Gastroesophageal sphincter (tissue), 4 donors: Measurements from ENCODE around the genes FFAR3, GAPDHS and KMT2B.

DNA sequence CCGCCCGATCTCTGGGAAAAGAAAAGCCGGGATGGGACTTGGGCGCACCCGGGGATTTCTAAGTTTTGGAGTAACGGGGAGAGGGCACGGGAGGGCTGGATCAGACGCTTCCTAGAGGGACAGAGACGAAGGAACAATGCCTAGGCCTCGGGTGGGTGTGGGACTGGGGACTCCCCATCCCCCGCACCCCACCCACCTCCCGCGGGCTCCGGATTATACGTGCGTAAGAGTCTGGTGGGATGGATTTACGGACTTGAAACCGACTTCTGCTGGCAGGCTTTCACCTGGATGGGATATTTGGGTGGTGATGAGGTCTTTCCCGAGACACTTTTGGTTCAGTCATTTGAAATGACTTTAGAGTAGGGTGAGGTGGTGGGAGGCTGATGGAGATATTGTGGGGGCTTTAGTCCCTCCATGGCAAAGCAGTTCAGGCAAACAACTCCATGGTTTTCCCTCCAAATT, 653 bp downstream of the LSR start:
- PRO-cap: unidirectional peak, minus-strand start at position 138 of the sequence
- RAMPAGE, long total RNA, 4 experiments: no peak in any of the 4 experiments

DNA sequence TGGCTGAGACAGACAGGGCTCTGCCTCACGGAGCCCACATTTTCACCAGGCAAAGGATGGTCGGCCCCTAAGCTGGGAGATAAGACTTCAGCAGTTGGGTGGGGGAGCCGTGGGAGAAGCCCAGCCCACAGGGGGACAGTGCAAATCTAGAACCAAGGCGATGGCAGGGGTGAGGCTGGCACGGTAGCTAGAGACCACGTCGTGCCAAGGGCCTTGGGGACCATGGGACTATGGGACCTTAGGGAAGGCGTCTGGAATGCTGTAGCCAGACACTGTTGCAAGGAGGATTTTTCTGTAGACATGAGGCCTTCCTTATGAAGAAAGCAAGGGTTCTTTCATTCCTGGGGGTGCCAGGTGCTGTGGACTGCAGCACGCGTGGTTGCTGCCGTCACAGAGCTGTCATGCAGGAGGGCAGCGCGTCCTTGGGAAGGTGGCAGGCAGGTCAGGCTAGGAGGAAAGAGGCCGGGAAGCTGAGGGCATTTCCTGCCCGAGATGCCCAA, 8.4 kb downstream of the LSR start:
- PRO-cap: no peak
- RAMPAGE, long total RNA, 4 experiments: no peak in any of the 4 experiments

- PRO-cap: no peak
- RAMPAGE, long total RNA, 4 experiments: no peak in any of the 4 experiments
Observed at GRCh38 chr19:35268160-35268232, 766 bp upstream of the USF2 start.

- PRO-cap: bidirectional peak, plus-strand start at chr19:35268606, minus-strand start at chr19:35268126
- RAMPAGE, long total RNA, 4 experiments: no peak in any of the 4 experiments
Observed at GRCh38 chr19:35268318-35268771, 417 bp upstream of the USF2 start.

GRCh38 chr19:35293401-35293686, 1.4 kb downstream of the MAG start:
- PRO-cap: no peak
- RAMPAGE, long total RNA, 4 experiments: no peak in any of the 4 experiments

GRCh38 chr19:35307737-35308426, 15.9 kb downstream of the MAG start:
- PRO-cap: no peak
- RAMPAGE, long total RNA, 4 experiments: no peak in any of the 4 experiments

GRCh38 chr19:35358297-35358538, at the start of gene FFAR3:
FFAR3 (plus strand) TSS chr19:35358460.
- PRO-cap: no peak
- RAMPAGE, long total RNA, 4 experiments: no peak in any of the 4 experiments

DNA sequence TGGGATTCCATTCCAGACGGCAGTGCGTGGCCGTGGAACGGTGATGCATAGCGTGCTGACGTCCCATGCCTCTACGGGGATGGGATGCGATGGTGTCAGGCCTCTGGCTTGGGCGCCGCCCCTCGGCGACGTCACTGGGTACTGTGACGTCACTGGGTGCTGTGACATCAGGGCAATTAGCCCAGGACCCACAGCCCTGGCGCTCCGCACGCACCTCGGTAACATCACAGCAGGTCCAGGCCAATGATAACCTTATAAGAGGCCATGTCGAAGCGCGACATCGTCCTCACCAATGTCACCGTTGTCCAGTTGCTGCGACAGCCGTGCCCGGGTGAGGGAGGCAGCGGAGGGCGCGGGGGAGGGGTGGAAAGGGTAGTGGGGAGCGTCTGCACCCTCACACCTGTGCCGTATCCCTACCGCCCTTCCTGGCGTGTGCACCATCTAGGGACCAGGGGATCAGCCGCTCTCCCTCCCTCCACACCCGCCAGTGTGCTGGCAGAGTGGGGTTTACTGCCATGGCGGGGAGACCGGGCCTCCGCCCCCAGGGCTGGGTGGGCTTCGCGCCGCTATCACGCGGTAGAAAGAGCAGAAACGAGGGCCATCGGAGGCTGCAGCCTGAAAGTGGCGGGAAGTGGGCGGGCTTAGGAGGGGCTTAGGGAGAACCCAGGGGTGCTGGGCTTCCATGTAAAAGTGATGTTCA, at the start of gene GAPDHS:
Gene GAPDHS (plus strand): TSS at position 193 of the 700 bp plus-strand sequence.
- PRO-cap: no peak
- RAMPAGE, long total RNA, 4 experiments: no peak in any of the 4 experiments

GRCh38 chr19:35550041-35550951, 4.9 kb downstream of the TMEM147 start:
- PRO-cap: no peak
- RAMPAGE, long total RNA, 4 experiments: no peak in any of the 4 experiments

DNA sequence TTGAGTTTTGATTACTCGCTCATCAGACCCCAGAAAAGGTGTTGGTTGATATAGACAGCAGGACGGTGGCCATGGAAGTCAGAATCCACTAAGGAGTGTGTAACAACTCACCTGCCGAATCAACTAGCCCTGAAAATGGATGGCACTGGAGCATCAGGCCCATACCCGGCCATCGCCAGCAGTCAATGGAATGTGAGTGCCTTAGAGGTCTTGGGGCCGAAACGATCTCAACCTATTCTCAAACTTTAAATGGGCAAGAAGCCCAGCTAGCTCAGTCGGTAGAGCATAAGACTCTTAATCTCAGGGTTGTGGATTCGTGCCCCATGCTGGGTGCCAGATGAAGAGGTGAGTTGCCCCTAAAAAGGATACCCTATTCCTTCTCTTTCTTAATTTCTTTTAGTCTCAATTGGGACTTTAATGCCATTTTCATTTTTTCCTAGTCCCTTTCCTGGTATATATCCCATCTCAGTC, 10.3 kb upstream of the PMIS2 start:
- PRO-cap: no peak
- RAMPAGE, long total RNA, 4 experiments: no peak in any of the 4 experiments

DNA sequence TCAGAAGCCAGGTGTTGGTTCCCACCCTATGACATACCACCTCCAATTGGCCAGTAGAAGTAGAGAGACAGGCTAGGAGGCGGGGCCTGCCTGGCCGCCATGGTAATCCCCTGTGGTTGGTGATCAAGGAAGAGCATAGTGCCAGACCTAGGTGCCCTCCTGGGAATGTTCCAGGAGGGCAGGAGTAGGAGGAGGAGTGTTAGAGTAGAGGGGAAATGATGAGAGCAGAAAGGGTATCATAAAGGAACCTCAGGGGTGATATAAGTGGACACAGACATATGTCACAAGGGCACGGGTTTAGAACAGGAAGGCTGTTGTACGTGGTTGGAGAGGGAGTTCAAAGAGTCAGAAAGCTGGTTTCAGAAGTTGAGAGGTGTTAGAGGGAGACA, 10.6 kb downstream of the PMIS2 start:
- PRO-cap: no peak
- RAMPAGE, long total RNA, 4 experiments: no peak in any of the 4 experiments

GRCh38 chr19:35717377-35718166, at the start of gene KMT2B:
KMT2B (plus strand) TSS chr19:35718003.
- PRO-cap: bidirectional peak, plus-strand start at chr19:35717663, minus-strand start at chr19:35717467; bidirectional peak, plus-strand start at chr19:35718008, minus-strand start at chr19:35717854
- RAMPAGE, long total RNA, 4 experiments: no peak in any of the 4 experiments

- PRO-cap: no peak
- RAMPAGE, long total RNA, 4 experiments: no peak in any of the 4 experiments
Observed at GRCh38 chr19:35720514-35720919, 2.7 kb downstream of the KMT2B start.

GRCh38 chr19:35756162-35756615, 640 bp downstream of the HSPB6 start:
- PRO-cap: bidirectional peak, plus-strand start at chr19:35756535, minus-strand start at chr19:35756412
- RAMPAGE, long total RNA, 4 experiments: no peak in any of the 4 experiments

- PRO-cap: no peak
- RAMPAGE, long total RNA, 4 experiments: no peak in any of the 4 experiments
Observed at GRCh38 chr19:35758404-35758845, 449 bp downstream of the PROSER3 start.

GRCh38 chr19:35787049-35787634, 11.8 kb downstream of the ARHGAP33 start:
- PRO-cap: no peak
- RAMPAGE, long total RNA, 4 experiments: no peak in any of the 4 experiments

DNA sequence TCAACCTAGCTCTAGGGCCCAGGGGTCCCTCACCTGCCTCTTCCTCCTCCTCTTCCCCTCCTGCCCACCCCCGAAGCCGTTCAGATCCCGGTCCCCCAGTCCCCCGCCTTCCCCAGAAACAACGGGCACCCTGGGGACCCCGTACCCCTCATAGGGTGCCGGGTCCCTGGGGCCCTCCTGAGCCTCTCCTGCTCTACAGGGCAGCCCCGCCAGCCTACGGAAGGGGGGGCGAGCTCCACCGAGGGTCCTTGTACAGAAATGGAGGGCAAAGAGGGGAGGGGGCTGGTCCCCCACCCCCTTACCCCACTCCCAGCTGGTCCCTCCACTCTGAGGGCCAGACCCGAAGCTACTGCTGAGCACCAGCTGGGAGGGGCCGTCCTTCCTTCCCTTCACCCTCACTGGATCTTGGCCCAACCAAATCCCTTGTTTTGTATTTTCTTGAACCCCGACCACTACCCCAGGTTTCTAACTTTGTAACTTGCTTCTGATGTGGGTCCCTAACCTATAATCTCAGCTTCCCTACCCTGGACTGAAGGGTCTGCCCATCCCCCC, 12.8 kb downstream of the ARHGAP33 start:
- PRO-cap: no peak
- RAMPAGE, long total RNA, 4 experiments: no peak in any of the 4 experiments

- PRO-cap: no peak
- RAMPAGE, long total RNA, 4 experiments: no peak in any of the 4 experiments
Observed at GRCh38 chr19:35861016-35861636, 4.4 kb downstream of the KIRREL2 start.

DNA sequence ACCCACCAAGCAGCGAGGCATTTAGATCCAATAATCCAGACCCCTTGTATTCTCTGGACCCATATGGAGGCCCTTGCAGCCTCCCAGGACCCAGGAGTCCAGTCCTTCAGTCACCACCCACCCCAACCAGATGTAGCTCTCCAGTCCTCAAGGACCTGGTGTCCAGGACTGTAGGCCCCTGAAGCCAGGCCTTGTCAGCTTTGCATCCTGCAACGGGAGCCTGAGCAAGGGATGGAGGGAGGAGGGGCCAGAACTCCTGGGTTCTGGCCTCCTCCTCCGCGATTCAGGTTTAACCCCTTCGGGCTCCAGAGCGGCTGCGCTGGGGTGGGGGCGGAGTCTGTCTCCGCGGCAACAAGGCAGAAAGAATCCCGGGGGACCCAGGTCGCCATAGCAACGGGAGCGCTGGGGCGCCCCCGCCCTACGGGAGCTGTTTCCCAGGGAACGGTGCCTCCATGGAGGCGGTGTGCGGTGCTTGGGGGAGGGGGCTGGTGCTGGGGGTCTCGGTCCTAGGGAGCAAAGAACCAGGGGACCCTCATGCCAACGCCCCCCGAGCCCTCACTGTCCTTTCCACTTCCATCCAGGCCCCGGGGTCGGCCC, 810 bp downstream of the APLP1 start:
- PRO-cap: no peak
- RAMPAGE, long total RNA, 4 experiments: no peak in any of the 4 experiments

DNA sequence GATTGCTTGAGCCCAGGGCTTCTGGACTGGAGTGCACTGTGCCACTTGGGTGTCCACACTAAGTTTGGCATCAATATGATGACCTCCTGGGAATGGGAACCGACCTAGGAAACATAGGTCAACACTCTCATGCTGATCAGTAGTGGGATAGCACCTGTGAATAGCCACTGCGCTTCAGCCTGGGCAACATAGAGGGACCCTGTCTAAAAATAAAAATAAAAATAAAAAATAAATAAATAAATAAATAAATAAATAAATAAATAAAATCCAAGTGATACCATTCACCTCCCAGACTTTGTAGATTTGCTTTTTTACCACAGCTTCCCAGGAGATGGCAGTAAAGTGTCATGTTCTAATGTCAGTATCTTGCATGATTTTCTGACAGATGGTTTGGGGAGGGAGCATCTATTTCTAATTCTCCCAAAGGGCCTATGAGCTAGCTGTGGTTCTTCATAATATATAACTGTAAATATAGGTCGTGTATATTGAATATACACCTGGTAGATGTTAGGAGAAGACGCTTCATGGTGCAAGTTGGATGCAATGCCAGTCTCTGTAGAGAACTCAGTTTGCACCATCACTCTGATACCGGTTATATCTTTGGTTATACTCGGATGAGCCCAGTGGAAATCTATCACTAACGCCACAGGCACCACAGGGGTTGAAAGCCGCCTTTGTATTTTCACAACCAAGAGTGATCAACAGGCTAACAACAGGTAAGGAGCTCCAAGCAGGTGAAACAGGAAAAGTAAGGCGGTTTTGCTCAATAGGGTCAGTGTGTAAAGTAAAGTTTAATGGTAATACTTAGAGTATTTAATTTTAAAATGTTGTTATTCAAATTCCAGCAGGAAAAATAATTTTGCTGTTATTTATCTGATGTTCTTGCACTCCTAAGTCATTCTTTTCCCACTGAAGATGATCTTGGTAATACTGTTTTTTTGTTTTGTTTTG, 13.8 kb downstream of the APLP1 start:
- PRO-cap: no peak
- RAMPAGE, long total RNA, 4 experiments: no peak in any of the 4 experiments